AG04450 (cell line): ENCODE measurements around the genes SCAMP1 and SPZ1.

DNA sequence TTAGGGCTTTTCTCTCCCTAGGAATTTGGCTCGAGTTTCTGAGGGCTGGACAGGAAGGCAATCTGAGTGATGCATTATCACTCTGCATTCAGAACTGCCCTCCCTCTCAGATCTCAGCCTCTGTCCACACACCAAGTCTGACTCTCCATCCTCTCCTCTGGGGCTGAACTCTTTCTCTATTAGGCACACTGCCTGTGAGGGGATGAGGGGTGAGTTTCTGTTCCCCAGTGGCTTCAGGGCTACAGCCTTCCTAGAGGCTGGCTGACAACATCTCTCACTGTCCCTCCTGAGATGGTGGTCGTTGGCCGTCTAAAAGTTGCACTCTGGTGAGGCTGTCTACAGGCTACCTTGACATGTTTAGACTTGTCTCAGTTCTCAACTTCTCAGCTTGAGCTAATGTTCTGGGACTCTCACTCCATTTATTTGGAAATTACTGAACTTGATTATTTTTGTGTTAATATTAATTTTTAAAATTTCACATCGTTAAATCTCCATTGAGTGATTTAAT lies 14.8 kb upstream of the SCAMP1 start:
- CAGE, long polyA plus RNA = no peak
- RRBS = no CpG with 5 or more reads among the region's 4 CpGs

GRCh38 chr5:78353479-78353704 lies 7.0 kb upstream of the SCAMP1 start:
- CAGE, long polyA plus RNA = no peak
- RRBS = no CpG with 5 or more reads among the region's 3 CpGs

GRCh38 chr5:78359546-78360693 lies at the start of gene SCAMP1:
TSS of gene SCAMP1 (plus strand) at chr5:78360617.
- CAGE, long polyA plus RNA = start-site peak on the plus strand at chr5:78360578-78360661, 372 and 342 reads in 2 replicates
- RRBS = 1% methylated on average over 30 of the region's 94 CpGs

- CAGE, long polyA plus RNA = no peak
- RRBS = no CpG with 5 or more reads among the region's 11 CpGs
Measured at GRCh38 chr5:78527026-78527939, 121.3 kb downstream of the LHFPL2 start.

DNA sequence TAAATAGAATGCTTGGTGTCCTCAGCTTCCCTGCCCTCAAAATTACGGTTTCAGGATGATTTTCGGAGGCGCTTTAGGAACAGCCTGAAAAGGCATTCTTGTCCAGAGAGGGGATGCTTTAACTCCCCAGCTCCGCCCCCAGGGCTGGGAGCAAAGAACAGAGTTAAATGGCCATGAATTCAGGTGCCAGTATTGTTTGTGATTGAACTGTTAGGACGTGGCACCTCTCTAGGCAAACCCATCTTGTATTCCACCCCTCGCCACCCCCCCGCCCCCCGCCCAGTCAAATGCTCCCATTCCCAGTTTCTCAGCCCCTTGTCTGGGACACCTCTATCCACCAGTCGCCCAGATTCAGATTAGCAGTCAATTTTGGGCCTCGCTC lies 874 bp upstream of the LHFPL2 start:
- CAGE, long polyA plus RNA = no peak
- RRBS = no CpG with 5 or more reads among the region's 10 CpGs

DNA sequence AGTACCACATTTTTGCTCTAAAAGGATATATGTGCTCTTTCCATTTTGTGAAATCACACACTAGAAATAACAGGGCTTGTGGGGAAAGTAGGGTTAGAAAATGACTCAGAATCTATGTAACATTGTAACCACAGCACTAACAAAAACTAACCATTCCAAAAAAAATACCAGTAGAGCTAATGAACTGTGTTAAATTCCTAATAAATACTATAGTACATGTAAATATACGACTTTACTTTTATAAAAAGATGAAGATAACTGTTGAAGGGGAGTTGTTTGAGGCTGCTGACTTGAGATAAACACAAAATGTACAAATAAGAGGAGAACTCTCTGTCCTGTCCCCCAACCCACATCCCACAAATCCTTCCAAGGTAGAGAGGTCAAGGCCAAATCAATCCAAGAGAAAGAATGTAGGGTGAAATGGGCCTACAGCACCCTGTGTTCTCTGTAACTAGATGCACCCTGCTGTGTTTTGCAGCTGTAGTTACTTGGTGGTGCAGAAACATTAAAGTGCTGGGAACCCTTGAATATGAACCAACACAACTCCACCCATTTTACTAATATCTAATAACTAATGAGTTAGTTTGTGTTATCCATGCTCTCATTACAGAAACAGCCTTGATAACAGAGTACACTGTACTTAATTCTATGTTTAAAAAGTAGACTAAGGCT lies 1.9 kb upstream of the LHFPL2 start:
- CAGE, long polyA plus RNA = no peak
- RRBS = no CpG with 5 or more reads among the region's 1 CpG

DNA sequence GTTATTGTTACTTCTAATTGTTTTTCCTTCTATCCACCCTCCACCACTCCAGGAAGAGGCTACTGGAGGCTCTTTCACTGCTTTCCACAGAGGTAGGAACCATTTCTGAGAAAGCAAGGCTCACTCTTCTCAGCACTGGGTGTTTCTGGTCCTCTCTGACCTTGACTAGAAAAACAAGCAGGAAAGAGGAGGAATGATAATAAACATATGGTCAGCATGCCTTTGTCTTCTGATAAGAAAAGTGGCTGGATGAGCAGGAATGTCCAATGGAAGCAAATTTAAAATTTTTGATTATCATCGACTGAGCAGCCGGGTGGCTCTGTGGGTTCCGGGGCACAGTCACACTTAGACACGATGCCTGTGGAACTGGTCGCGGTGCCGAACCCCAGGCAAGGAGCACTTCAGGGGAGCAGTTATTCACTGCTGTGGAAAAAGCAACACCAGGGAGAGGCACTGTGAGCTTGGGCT lies 156.9 kb upstream of the LHFPL2 start:
- CAGE, long polyA plus RNA = no peak
- RRBS = no CpG with 5 or more reads among the region's 7 CpGs

DNA sequence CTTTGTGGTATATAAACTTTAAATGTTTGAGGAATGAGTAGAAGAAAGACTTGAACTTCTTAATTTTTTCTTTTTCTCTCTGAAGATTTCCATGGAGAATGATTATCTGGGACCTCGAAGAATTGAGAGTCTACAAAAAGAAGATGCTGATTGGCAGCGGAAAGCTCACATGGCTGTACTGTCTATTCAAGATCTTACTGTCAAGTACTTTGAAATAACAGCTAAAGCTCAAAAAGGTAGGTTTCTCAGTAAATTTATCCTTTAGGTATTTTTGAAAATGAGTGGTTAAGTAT lies 54.1 kb downstream of the JMY start:
- CAGE, long polyA plus RNA = no peak
- RRBS = no CpG with 5 or more reads among the region's 2 CpGs

DNA sequence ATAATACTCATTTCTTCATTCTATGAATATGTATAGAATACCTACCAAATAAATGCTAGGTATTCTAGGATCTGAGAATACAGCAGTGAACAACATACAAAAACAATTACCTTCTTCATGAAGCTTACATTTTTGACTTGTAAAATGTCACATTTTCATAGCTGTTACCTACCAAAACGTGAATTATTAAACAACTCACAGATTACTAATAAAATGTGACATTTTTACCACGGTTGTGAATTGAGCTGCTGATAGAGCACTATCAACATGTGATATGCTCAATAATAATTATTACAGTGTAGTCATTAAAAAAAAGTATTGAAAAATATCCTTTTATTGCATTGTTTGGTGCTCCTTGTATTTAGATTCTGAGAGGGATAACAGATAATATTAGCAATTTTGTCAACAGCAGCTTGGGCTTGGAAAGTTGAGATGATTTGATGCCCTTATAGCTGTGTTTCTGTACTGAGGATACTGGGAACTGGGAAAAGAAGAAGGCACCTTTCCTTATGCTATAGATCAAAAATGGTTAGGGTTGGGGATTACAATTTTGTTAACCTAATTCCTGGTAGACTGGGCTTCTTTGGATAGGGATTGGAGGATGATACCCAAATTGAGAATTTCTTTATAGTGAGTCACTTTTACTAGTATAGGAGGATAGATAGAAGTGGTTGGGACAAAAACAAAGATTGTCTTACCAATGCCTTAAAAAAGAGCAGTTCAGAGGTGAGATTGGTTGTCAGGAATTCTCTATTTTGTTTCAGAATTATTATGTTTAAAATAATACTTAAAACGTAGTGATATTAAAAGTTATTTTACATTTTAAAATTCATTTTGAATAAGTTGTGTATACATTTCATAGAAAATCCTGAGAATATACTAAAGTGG lies 38.2 kb downstream of the TENT2 start:
- CAGE, long polyA plus RNA = no peak
- RRBS = no CpG with 5 or more reads among the region's 3 CpGs

- CAGE, long polyA plus RNA = no peak
- RRBS = no CpG with 5 or more reads among the region's 8 CpGs
Measured at GRCh38 chr5:79688981-79689372, 659 bp upstream of the CMYA5 start.

DNA sequence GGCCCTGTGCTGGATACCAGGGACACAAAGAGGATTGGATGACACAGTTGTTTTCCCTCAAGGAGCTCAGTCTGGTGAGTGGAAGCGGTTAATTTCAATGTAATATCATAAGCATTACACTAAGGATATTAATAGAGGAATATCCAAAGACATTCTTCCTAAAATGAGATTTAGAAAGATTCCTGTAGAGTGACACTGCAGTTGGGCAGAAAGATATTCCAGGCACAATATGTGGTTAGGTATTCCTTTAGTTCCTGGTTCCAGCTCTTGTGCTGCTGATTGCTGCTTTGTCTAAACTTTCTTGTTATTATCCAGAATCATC lies 6.0 kb downstream of the CMYA5 start:
- CAGE, long polyA plus RNA = no peak
- RRBS = no CpG with 5 or more reads among the region's 1 CpG

DNA sequence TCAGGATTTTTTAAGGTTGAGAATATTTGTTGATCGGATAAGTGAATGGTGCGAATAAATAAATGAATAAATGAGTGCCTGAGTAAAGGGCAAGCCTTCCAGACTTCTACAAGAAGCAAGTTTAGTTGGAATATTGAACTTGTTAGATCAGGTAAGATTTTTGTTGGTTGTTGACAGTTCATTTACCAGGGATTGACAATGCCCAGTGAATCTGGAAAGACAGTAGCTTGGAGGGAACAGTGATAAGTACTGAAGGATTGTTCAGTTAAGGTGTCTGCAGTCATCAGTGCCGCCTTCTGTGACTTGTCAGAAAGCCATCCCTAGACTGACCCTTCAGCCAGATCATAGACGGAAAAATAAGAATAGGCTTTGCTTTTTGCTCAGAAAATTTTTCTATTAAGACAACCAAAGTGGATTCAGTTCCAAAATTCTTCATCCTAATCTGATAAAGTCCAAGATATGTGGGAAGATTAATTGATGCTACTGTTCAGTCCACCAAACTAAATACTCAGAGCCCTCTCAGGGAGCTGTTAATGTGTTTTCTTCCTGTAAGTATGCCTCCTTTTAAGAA lies 6.4 kb downstream of the CMYA5 start:
- CAGE, long polyA plus RNA = no peak
- RRBS = no CpG with 5 or more reads among the region's 4 CpGs

- CAGE, long polyA plus RNA = no peak
- RRBS = no CpG with 5 or more reads among the region's 3 CpGs
Measured at GRCh38 chr5:79697144-79697794, 7.6 kb downstream of the CMYA5 start.

GRCh38 chr5:79751092-79751533 lies 61.5 kb downstream of the CMYA5 start:
- CAGE, long polyA plus RNA = no peak
- RRBS = no CpG with 5 or more reads among the region's 4 CpGs

DNA sequence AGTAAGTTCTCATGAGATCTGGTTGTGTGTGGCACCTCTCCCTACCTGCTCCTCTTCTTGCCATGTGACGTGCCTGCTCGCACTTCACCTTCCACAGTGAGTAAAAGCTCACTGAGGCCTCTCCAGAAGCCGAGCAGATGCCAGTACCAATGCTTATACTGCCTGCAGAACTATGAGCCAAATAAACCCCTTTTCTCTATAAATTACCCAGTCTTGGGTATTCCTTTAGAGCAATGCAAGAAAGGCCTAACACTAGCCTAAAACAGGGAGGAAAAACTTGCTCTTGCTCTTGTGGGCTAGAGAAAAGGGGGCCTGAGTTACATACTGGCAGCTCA lies 97.9 kb downstream of the THBS4 start:
- CAGE, long polyA plus RNA = no peak
- RRBS = no CpG with 5 or more reads among the region's 3 CpGs

- CAGE, long polyA plus RNA = no peak
- RRBS = 30% methylated on average over 5 of the region's 14 CpGs
Measured at GRCh38 chr5:80140896-80141680, 105.9 kb downstream of the THBS4 start.

DNA sequence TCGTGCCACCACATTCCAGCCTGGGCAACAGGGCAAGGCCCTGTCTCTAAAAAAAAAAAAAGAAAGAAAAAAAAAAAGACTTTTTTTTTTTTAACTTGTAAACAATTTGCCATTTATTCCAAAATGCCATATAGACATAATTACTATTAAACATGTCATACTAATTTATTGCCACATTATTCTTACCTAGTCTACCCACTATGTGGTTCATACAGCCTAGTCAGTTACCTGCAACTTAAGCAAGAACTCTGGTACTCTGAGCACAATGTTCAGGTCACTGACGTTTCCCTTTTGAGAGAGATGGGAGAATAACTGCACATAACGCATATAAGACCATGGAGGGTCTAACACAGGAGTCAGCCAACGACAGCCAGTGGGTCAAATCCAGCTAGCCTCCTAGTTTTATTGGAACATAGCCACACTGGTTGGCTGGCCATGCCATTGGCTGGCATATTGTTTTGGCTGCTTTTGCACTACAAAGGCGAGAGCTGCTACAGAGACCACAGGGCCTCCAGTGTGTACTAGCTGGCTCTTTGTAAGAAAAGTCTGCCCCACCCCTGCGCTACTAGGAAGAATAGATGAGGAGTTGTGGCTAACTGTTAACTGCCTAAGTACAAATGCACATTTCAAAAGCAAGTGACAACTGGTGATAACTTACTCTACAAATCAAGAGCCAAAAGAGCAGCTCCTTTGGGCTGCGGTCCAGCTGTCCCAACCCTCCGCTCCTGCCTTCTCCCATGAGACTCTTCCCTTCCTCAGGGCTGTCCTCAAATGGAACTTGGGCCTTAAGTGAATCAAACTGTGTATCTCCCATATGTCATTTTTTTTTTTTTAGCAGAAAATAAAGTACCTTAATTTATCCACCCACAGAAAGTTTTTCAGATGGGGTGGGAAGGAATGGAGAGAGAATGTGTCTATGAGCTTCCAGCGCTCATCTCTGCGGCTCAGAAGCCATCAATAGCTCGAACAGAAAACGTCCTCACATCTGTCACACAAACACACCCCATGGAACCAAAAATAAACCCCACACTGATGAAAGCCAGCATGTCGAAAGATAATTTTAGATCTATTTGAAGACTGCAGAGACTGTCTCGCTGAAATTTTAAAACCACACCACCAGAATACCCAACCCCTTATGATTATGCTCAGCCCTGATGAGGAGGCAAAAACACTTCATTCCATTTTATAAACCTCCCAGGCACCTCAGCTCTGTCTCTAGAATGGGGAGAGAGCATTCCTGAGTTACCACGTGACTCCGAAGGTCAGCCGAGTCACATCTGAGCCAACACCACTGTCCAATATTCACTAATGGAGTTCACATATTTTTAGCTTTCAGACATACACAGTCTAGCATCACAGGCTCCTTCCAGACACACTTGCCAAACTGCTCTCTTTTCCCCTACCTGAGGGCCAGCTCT lies 63.7 kb downstream of the SERINC5 start:
- CAGE, long polyA plus RNA = no peak
- RRBS = no CpG with 5 or more reads among the region's 17 CpGs

GRCh38 chr5:80215570-80216024 lies 40.3 kb downstream of the SERINC5 start:
- CAGE, long polyA plus RNA = no peak
- RRBS = no CpG with 5 or more reads among the region's 4 CpGs

GRCh38 chr5:80254498-80254788 lies 1.4 kb downstream of the SERINC5 start:
- CAGE, long polyA plus RNA = no peak
- RRBS = no CpG with 5 or more reads among the region's 5 CpGs

DNA sequence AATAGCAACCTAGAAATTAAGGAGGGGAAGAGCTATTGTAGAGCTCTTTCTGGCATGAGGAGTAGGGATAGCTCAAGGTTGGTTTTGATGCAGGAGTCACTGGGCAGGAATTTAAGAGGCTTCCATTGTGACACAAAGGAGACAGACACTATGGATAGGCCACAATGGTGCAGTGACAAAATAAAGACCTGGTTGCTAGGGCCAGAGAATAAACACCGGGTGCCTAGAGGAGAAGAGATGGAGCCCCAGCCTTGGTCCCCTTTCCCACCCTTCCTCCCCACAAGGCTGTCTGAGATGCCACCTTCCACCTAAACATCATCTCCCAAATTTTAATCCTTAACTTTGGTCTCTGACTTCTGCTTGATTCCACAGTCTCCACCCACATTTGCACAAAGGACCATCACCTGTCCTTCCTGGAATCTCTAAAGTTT lies at the start of gene SPZ1:
SPZ1 (plus strand) TSS at position 238 of the 431 bp plus-strand sequence.
- CAGE, long polyA plus RNA = no peak
- RRBS = no CpG with 5 or more reads among the region's 1 CpG